Esophagus muscularis mucosa (tissue), 4 donors: ENCODE data around the gene SYCE1L.

DNA sequence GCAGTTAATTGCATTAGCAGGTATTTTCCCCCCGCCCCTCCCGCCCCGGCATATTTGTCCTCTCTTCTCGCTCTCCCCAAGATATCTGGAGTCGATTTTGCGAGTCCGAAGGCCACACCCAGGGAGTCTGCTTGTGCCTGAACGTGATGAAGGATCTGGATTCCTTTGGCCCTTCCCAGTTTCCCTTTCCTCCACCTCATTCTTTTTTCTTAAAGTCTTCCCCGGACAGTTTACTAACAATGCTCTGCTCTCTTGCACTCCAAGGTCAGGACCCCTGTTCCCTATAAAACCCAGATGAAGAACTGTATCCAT, 125.4 kb upstream of the ZFHX3 start:
- PRO-cap: no peak
- RAMPAGE, long total RNA, 4 experiments: no peak in any of the 4 experiments

DNA sequence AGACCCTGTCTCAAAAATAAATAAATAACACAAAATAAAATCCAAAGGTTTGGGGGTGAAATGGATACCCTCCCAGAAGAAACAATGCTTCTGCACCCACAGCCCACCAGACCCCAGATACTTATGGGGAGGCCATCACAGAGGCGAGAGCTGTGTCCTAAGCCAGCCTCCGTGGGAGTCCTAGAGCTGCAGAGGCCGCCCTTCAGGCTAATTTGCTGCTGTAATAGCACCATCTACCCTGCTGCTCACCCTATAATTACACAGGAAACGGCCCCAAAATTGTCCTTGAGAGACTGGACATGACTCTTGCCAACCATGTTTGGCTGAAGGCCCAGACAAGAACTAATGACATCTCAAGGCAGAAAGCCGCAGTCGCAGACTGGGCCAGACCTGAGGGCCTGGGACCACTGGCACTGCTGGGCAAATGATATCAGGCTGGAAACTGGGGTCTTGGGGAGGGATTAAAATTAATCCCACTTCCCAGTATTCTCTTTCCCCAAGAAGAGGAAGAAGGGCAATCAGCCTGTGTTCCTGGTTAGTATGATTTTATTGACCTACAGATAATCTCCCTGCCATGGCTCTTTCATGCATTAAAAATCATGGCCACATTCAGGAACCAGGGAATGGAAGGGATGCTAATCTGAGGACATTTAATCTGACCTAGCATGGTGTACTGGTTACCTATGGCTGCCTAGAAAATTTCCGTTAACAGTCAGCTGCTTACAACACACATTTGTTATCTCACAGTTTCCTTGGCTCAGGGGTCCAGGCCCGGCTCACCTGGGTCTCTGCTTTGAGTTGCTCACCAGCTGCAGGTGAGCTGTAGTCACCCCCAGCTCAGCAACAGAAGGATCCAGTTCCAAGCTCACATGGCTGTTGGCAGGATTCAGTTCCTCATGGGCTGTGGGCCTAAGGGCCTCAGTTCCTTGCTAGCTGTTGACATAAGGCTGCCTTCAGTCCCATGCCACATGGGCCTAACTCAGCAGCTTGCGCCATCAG, 24.3 kb downstream of the PSMD7 start:
- PRO-cap: no peak
- RAMPAGE, long total RNA, 4 experiments: no peak in any of the 4 experiments

GRCh38 chr16:74449045-74450013, 28.1 kb upstream of the CLEC18B start:
- PRO-cap: no peak
- RAMPAGE, long total RNA, 4 experiments: no peak in any of the 4 experiments

DNA sequence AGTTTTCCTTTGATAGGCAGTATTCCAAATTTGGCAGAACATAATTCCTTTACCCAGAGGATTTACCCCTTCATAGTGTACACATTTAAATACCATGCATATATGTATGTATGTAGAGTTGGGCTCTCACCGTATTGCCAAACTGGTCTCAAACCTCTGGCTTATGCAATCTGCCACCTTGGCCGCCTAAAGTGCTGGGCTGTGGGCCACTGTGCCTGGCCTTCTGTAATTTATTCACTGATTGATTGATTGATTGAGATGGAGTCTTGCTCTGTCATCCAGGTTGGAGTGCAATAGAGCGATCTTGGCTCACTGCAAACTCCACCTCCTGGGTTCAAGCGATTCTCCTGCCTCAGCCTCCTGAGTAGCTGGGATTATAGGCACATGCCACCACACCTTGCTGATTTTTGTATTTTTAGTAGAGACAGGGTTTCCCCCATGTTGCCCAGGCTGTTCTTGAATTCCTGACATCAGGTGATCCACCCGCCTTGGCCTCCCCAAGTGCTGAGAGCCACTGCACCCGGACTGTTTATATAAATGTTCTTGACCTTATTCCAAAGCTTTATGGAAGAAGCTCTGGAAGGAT, 14.9 kb downstream of the GLG1 start:
- PRO-cap: no peak
- RAMPAGE, long total RNA, 4 experiments: no peak in any of the 4 experiments

DNA sequence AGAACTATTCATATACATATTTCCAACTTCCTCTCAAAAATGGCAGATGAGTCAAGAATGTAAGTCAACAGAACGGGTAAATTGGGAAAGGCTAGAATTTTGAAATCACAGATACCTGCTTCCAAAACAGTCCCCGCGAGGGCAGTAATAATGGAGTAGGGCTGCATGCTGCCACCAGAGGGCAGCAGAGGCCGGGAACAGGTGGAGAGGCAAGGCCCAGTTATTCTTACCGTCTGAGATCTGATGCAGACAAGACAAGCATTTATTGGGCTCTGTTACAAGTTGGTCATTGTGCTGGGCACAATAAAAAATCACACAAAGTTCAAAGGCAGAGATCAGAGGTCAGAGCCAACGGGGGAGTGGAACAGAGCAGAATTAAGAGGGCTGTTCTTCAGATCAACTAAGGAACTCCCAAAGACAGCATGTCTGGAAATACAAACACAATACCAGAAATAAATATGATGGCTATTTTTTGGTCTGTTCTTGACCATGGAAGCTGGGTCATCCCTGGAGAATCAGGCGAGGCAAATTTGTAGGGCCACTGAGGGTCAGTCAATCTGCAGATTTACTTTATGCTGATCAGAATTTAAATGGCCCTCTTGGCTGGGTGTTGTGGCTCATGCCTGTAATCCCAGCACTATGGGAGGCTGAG, 8.9 kb upstream of the MLKL start:
- PRO-cap: no peak
- RAMPAGE, long total RNA, 4 experiments: no peak in any of the 4 experiments

DNA sequence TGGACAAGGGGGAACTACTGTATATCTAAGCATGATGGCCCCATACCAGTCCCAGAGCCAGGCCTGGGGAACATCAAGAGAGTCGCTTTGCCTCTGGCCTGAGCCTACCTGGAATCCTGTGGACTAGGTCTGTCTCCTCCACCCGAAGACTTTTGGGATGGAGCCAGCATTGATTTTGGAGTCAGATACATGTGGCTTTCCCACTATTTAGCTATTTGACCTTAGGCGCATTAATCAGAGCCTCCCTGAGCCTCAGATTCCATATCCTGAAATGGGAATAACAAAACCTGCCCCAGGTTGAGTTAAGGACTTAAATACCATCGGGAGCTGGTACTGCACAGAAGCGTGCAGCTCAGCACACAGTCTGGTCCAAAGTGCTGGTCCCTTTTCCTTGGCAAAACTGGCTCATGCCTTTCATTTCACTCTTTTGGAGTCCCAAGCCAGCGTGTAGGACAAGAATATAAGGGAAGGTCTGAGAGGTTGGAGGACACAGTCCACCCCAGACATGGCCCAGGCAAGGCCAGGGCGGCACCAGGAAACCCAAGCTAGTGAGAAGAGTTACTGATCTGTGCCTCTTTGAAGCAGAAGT, 1.1 kb downstream of the FA2H start:
- PRO-cap: no peak
- RAMPAGE, long total RNA, 4 experiments: no peak in any of the 4 experiments

- PRO-cap: bidirectional peak, plus-strand start at chr16:74868795, minus-strand start at chr16:74868590
- RAMPAGE, long total RNA, 4 experiments: no peak in any of the 4 experiments
These were observed 94.0 kb upstream of the FA2H start for GRCh38 chr16:74868467-74869112.

DNA sequence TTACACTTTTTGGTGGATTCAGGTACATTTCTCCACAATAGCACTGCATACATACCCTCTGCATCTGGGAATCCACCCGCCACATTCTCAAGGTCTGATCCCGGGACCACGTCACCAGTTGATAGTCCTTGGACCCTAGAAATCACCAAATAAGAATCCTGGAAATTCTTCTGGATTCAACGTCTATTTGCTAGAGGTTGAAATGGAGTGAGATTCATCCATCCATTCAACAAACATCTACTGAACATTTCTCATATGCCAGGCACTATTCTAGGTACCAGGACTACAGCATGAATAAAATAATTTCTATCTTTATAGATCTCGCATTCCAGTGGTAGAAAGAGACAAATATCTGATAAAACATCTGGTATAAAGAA, 67.1 kb downstream of the WDR59 start:
- PRO-cap: no peak
- RAMPAGE, long total RNA, 4 experiments: no peak in any of the 4 experiments

DNA sequence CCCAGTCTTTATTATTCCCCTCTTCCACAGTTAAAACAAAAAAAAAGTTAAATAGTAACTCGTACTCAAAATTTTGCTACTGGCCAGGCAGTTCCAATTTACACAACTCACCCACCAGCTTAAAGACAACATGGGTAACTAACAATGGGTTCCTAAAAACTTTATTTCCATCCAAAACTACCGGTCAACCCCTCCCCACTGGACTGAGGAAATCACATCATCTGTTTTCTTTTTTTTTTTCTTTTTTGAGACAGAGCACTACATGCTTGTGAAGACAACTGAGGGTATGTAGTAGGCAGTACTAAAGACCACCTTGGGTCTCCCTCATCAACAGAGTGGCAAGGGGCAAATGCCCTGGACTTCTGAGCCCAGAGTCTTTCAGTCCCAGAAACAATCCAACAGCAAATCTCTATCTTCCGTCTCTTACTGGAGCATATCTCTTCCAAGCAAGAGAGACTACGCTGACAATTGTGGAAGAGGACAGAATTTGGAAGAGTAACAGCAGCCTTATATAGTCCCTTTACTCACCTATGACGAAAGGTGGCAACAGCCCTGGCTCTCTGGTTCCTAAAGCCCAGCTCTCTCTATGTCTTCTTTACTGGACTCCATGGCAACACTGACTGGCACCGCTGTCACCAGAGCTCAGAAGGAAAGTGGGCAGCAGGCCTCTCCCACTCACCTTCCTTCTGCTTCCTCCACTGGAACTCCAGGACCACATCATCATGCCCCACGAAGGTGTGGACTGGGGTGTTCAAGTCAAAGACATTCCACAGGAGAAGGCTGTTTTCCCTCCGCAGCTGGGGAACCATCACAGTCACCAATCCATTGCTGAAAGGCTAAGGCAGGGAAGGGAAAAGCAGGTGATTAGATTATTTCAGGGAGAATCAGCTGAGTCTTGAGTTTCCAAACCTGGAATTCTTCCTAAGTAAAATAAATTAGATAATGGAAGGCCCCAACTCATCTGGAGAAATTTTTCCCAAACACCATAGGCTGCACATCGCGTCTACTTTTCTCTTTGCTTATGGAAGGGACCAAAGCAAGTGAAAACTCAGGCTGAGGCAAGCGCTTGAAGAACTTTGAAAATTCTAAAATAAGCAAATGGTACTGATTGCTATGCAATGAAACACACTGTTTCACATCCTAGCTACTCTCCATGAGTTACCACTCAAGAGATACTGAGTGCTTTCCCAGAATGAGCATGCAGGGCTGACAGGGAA, 63.2 kb downstream of the WDR59 start:
- PRO-cap: no peak
- RAMPAGE, long total RNA, 4 experiments: start-site peak on the minus strand in 1 of 4 experiments, centred at position 733 of the sequence, 8 reads per replicate

DNA sequence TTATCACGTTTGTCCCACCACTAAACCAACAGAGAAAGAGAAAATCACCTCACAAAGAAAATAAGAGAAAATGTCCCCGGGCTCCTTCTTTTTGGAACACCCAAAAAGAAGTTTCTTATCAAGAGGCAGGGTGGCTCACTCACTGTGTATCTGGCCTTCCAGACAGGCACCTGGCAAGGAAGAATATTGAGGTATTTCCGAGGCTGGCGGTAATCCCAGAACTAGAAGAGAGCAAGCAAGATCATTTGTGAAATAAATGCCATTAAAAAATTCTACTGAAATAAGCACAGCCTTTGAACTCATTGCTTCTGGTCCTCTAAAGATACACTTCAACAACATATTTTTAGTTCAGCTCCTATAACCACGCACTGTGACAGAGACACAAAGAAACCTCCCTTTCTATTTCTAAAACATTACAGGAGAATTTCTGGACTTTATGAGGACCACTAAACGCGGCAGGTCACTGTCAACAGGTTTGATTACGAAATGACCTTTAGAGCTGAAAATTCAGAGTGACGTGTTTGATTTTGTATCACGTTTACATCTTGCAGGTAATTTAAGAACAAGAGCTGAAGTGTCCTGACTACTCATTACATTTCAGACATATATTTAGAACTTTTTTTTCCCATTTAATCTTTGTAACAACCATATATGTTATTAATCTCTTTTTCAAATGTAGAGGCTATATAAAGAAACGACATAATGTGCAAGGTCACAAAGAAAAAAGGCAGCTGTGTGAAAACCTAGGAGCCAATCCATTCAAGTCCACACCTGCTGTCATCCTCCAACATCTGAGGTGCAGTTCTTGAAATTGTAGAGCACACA, 60.9 kb downstream of the WDR59 start:
- PRO-cap: no peak
- RAMPAGE, long total RNA, 4 experiments: no peak in any of the 4 experiments

DNA sequence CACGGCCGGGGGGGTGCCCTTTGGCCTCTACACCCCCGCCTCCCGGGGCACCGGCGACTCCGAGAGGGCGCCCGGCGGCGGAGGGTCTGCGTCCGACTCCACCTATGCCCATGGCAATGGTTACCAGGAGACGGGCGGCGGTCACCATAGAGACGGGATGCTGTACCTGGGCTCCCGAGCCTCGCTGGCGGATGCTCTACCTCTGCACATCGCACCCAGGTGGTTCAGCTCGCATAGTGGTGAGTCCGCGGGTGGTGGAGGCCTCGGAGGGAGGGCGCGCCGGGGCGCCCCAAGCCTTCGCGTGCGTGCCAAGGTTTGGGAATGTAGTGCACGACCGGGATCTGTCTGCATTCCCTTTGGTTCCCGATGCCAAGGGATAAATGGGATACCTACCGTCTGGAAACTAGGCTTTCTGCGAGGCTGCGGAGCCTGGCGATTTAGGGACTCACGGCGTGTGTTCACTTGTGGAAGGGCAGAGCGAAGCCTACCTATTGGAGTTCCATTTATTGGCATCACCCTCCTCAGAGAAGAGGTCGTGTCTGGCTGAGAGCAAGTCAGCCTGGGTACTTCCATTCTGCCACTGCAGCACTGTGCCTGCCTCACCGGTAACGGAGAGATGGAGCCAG, 1.1 kb downstream of the ZNRF1 start:
- PRO-cap: no peak
- RAMPAGE, long total RNA, 4 experiments: no peak in any of the 4 experiments

DNA sequence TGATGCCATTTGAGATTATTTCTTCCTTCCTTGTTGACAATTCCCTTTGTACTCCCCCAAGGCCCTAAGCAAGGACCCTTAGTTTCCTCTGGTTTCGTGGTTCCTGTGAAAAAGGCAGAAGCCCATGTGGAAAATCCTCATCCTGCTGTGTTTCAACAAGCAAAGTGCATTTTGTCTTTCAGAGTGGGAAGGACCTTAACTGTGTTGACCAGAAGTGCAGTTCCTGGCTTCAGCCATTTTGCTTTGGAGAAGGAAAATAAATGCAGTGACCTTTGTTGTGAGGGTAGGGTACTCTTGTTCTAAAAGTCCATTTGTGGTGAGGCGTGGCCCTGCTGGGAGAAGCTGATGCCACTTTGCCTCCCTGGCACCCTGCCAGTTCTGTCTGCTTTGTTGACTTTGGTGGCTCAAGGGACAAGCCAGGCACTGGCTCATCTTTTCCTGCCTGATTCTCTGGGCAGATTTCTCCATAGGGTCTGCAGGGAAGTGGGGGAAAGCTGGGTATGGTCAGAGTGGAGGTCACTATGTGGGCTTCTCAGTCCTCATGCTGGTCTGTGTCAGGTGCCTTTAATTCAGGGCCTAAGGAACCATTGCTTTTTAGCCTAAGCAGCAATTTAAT, 55.3 kb downstream of the ZNRF1 start:
- PRO-cap: no peak
- RAMPAGE, long total RNA, 4 experiments: no peak in any of the 4 experiments

DNA sequence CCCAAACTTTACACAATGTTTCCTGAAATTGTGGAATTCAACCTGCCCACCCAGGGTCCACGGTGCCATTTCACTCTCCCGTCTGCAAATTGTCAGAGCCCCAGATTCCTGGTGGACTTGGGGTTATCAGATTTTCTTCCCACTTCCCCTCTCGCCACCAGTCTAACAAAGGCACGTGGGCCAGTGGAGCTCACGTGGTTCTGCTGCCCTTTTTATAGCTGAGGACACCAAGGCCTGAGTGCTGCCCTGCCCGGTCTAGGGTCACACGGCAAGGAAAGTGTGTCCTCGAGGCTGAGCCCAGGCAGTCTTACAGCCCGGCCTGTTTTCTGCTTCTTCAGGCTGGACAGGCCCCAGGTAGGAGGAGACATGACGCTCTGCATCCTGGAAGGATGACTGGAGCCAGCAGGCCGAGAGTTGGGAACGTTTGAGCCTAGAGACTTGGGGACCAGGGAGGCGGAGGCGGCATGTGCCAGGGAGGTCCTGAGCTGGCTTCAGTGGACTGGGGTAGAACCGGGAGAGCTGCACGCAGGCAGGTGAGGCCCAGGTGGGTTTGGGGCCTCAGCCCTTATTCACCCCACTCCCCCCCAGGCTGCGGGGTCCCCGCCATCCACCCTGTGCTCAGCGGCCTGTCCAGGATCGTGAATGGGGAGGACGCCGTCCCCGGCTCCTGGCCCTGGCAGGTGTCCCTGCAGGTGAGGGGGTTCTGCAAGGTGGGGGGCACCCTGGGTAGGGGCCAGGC, 3.6 kb downstream of the CTRB1 start:
- PRO-cap: no peak
- RAMPAGE, long total RNA, 4 experiments: no peak in any of the 4 experiments

- PRO-cap: no peak
- RAMPAGE, long total RNA, 4 experiments: no peak in any of the 4 experiments
These were observed 8.8 kb downstream of the CTRB1 start for GRCh38 chr16:75227250-75228277.

DNA sequence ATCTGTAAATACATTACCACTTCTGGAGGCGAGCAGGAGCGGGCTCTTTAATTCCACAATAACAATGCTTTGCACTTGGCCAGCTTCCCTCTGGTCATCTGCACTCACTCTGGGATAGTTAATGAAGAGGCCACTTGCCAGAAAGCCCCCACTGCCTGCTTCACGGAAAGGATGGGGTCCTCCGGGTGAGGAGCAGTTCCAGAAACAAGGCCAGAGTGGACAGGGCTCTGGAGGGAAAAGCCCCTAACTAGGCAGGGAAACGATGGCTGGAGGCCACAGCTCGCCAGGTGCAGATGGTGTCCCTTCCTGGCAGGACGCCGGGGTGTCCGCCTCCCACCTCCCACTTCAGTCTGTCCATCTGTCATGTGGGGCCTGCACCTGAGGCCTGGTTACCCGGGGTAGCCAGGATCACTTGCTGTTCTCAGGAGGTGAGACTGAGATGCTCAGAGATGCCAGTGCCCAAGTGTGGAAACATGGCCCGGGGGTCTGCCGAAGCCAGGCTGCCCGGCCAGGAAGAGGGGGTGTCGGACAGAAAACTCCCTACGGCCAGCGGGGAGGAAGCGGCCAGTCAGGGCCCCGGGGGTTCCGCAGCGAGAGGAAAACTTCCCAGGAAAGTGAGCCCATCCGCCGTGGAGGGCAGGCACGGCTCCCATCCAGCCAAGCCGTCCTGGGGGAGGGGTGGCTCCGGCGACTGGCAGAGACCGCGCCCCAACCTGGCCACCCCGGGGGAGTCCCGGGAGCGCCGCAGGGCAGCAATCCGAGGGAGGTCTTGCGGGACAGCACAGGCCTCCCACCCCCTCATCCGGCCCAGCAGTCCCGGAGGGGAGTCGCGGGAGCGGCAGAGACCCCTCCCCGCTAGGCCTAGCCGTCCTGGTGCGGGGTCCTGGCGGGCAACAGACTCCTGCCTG, 13.4 kb upstream of the BCAR1 start:
- PRO-cap: no peak
- RAMPAGE, long total RNA, 4 experiments: no peak in any of the 4 experiments

GRCh38 chr16:75486058-75486542, 9.1 kb downstream of the CHST6 start:
- PRO-cap: no peak
- RAMPAGE, long total RNA, 4 experiments: no peak in any of the 4 experiments

- PRO-cap: no peak
- RAMPAGE, long total RNA, 4 experiments: no peak in any of the 4 experiments
These were observed 1.9 kb downstream of the ADAT1 start for GRCh38 chr16:75621163-75621567.

GRCh38 chr16:77192437-77192989, 1.5 kb downstream of the MON1B start:
- PRO-cap: no peak
- RAMPAGE, long total RNA, 4 experiments: no peak in any of the 4 experiments

- PRO-cap: no peak
- RAMPAGE, long total RNA, 4 experiments: no peak in any of the 4 experiments
These were observed at the start of gene SYCE1L for GRCh38 chr16:77199233-77199592. Gene SYCE1L, plus strand, starts transcription at chr16:77199408.

DNA sequence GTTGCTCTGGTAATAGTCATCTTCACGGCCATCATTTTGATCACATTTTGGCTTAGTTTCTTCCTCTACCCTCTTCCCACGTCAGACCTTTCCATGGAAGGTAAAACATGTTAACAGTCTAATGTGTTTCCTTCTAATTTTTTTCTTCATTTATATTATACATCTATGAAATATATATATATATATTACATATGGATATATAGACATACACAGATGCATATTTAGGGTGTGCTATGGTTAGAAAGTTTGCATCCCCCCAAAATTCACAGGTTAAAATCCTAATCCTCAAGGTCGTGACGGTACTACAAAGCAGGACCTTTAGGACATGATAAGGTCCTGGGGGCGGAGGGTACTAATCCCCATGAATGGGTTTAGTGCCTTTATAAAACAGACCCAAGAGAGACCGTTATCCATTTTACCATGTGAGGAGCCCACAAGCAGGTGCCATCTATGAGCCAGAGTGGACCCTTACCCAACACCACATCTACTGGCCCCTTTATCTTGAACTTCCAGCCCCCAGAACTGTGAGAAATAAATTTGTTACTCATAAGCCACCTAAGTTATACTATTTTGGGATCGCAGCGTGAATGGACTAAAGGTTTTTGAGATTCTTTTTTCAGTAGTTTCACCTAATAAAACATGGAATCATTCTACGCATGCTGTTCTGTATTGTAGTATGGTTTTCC, 420.0 kb downstream of the WWOX start:
- PRO-cap: no peak
- RAMPAGE, long total RNA, 4 experiments: no peak in any of the 4 experiments